RPMI7951 (cell line): ENCODE data around the gene KCTD3.

DNA sequence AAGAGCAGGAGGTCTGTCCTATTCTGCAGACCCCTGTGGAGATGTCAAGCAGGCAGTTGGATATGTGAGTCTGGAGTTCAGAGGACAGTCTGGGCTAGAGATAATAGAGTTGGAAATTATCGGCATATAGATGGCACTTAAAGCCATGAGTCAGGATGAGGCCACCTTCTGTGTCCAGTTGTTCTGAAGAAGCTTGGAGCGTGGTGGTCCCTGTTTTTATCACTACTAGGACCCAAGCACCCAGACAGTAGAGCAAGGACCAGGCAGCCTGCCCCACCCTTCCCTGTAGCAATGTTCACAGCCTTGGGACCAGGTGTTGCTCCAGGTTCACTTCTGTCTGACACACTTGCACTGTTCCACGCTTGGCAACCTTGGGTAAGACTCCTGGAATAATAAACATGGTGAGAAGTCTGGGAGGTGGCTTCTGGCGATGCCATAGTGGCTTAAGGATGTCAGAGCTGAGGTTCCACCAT, 7.3 kb upstream of the GARIN4 start:
- RAMPAGE, long total RNA, result no peak

DNA sequence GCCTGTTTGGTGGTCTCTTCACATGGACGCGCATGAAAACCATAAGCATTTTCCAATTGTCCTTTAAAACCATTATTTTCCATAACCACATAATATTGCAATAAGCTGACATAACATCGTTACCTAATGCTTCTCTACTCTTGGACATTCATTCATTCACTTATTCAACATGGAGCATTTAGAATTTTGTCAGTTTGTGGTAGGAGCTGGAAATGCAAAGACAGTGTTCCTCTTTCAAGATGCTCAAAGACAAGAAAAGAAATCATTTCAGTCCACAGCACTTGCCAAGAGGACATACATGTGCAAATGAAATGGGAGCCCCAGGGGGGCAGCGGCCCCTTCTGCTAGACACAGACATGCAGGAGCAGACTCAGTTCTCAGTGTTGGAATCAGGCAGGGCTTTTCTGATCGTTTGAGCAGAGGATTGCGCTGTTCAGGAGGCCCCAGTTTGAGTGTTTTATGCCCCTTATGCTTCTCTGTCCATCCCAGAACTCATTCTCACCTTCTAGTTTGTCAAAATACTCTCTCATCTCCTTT, 35.6 kb upstream of the VASH2 start:
- RAMPAGE, long total RNA, result no peak

DNA sequence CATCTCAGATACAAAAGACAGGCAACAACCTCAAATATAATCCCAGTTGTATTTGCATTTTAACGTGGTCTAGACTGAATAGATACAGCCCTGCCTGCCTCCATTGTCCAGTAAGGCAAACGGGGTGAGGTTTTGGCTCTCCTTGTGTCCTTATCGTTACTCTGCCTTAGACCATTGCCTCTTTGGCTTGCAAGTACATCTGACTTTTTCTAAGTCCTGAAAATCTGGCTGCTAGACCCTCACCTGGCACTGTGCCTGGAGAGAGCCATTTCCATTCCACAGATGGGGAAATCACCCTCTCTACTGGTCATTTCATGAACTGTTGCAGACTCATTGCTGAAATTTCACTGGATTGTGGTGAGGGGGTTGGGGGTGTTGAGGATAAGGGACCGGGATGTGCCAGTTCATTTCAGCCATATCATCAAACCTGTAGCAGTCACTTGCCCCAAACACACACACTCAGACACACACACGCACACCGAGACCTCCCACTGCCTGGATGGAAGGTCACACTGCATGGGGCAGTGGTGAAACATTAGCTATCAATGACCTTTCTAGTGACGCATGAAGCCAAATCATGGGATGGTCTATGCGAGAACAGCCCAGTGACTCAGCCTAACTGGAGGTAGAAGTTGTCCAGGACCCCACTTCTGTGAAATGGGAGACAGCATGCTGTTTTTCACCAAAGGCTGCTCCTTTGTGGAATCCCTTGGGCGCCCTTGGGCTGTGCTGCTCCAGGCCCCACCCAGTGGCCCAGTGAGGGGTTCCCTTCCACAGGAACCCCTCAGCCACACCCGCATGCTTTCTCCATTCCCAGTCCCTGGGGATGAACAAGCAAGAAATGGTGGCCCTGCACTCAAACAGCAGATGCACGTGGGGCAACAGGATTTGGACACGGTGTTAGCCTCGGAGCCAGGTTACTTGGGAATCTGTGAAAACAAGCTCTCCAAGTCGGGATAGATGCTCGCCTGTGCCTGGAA, 34.9 kb upstream of the VASH2 start:
- RAMPAGE, long total RNA, result no peak

GRCh38 chr1:213070320-213070851, 19.3 kb downstream of the RPS6KC1 start:
- RAMPAGE, long total RNA, result no peak

DNA sequence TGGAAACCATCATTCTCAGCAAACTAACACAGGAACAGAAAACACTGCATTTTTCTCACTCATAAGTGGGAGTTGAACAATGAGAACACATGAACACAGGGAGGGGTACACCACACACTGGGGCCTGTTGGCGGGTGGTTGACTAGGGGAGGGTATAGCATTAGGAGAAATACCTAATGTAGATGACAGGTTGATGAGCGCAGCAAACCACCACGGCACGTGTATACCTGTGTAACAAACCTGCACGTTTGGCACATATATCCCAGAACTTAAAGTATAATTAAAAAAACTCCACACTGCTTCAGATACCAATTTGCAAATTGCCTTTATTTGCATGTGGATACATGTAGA, 411.6 kb downstream of the RPS6KC1 start:
- RAMPAGE, long total RNA, result no peak

- RAMPAGE, long total RNA, result no peak
These were observed 82.4 kb upstream of the PROX1 start for GRCh38 chr1:213905387-213905732.

DNA sequence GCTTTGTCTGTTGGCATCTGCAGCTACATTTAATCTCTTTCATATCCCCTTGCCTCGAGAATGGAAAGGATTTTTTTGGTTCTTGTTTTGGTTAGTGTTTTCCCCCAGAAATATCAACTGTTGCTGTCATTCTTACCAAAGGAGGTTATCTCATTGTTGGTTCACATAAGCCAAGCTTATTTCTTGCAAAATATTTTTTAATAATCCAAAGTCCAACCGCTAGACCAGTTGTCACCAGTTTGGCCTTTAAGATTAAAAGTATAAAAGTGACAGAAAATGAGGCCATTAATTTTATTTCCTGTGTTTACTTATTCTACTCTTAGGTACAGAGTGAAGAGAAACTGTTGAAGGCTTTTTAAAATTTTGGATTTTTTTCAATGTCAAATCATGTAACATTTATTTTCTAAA, 66.4 kb upstream of the PROX1 start:
- RAMPAGE, long total RNA, result no peak

DNA sequence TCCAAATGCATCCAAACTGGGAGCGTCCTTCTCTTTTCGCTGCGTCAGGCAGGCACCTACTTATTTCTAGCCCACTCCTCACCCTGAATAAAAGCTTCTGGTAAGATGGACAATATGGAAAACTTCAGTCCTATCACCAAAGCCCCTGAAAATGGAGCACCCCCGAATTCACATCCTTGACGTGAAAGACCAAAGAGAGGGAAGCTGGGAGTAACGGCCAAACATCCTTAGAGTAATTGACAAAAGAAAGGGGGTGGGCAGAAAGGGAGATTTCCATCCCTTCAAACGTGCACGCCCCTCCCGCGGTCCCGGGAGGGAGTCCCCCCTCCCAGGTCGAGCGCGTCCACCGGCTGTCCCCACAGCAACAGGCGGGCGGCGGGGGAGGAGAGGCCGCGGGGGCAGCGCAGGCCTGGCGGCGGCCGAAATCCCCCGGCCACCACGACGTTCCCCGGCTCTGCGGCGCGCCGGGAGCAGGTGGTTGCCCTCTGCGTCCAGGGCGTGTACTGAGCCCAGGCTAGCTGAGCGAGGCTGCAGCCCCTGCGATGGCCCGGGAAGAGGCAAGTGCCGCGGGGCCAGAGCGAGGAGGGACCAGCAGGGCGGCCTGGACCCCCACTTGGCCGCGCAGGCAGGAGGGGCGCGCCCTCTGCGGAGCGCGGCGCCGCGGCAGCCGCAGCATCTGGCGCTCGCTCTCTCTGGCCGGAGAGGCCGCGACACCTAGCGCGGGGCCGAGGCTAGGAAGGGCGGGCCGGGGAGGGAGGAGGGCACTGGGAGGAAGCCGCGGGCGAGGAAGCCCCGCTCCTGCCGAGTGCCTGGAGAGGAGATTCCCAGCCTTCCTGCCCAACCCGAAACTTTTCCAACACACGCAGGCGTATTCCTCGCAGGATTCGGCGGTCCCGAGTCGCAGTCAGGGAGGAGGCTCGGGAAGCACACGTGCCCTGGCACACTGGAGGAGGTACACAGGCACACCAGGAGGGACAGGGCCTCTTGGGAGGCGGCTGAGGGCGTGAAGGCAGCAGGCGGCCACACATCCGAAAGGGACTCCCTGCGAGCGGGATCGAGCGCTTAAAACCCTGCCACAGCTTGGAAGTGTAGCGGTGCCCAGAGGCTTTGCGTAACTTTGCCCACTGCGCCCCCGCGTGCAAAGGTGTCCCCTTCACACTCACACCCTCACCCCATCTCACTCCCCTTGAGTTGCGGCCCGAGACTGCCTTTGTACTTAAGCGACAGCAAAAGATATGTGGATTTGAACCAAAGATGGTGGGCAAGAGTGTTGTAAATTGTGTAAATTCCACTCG, 5.0 kb upstream of the PROX1 start:
- RAMPAGE, long total RNA, result no peak

DNA sequence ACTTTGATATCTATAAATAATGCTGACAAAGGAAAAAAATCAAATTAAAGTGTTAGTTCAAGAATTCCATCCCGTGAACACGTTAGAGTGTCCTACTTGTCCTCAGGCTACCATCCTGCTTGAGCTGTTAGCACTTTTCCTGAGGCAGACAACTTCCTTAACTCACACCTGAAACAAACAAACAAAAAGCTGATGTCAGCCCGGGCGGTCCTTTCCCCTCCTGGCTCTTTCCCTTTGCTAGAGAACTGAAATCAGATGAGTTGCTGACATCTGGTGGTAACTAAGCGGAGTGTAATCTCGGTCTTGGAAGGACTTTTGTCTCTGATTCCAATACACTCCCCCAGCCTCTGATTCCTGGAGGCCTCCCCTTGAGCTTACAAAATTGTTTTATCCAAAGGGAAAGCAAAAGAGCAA, 135.3 kb downstream of the PROX1 start:
- RAMPAGE, long total RNA, result no peak

DNA sequence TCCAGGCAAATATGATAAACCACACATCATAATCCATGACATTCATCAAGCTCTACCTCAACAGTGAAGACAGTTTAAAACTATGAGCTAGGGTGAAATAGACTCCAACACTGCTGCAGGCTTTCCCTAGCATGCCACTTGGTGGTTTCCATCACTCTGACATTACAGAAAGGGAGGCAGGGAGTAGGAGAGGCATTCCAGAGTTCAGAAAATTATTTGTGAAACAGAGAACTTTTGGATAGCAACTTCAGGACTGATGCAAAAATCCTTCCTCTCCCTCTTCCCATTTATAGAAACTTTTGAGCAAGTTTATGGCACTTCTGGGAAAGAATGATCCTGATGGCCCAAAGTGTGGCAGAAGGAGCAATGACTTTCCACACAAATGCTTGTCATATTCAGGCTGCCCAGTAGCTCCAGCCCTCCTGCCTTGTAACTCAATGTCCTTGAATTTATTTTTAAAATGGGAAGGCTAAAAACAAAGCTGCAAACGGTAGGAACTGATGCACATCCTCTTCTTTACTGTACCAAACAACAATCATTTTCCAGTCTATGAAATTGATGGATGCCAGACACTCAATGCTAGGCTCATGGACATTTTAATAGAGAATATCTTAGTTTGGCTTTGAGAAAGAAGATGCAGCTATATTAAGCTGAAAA, 70.8 kb downstream of the SMYD2 start:
- RAMPAGE, long total RNA, result no peak

- RAMPAGE, long total RNA, result no peak
These were observed 77.2 kb upstream of the KCNK2 start for GRCh38 chr1:215005152-215005996.

- RAMPAGE, long total RNA, result no peak
These were observed at the start of gene KCTD3 for GRCh38 chr1:215566812-215567531. KCTD3 (plus strand) TSS chr1:215567304.

GRCh38 chr1:215586023-215586720, 19.1 kb downstream of the KCTD3 start:
- RAMPAGE, long total RNA, result no peak

DNA sequence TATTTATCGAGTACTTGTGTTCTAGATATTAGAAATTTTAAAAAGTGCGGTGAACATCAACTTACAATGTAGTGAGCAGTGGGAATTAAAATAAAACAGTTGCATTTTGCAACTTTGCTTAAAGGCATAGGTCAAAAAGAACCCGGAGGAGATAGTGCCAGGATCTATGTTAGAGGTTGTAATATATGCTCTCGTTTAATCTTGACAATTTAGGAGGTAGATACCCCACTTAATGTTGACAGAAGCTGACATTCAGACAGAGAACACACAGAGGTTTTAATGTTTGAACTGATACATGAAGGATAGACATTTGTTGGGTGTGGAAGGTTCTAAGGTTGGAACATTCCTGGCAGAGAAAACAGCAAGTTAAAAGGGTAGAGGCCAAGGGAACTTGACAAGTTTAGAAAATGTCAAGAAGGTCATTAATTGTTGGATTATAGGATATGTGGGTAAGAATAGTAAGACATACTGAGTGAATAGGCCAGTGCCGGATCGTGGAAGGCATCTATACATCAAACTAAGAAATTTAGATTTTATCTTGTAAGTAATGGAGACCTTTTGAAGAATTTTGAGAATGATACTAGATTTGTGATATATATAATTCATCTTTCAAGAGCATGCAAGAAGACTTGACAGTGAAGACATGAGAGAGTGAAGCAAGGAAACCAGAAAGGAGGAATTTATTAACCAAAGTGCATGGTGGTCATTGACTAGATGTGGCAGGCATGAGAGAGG, 42.0 kb downstream of the KCTD3 start:
- RAMPAGE, long total RNA, result no peak

DNA sequence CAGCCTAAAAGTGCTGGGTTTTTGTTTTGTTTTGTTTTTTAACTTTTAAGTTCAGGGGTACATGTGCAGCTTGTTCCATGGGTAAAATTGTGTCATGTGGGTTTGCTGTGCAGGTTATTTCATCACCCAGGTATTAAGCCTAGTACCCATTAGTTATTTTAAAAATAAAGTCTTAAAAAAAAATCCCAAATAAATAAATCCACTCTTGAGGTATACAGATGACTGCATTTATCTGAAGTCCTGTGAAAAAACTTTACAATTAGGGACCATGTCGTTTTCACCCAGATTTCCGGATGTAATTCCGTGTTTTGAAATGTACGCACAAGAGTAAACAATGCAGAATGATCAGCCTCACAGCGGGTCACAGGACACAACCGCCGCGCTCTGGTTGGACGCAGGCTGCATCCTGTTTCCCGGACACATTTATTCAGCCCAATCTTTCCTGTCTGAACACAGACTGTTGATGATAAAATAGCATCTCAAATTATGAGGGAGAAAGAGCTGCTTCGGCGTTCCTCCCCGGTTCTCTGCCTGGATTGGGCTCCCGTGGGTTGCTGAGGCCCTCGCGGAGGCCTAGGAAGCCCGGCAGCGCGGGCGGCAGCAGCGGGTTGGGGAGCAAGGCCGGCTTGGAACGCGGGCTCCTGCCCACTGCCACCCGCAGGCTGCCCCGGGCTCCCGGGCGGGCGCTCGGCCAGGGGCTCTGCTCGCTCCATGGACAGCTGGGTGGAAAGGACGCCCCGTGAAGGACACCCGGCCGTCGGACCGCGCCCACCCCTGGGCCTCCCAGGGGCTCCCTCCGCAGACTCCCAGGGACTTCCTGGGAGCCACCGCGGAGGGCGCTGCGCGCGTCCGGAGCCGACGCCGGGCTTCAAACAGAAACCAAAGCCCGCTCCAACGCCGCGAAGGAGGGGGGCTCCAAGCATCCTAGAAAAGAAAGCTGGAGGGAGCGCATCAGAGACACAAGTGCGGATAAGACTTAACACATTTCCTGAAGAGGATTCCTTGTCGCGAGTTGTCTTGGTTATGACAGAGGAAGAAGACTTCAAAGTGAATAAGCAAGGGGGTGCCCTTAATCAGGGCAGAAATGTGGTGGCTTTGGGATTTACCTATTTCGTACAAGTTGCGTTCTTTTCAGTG, 122.4 kb downstream of the ESRRG start:
- RAMPAGE, long total RNA, result no peak

- RAMPAGE, long total RNA, result no peak
These were observed 62.5 kb upstream of the ESRRG start for GRCh38 chr1:216785810-216786100.

DNA sequence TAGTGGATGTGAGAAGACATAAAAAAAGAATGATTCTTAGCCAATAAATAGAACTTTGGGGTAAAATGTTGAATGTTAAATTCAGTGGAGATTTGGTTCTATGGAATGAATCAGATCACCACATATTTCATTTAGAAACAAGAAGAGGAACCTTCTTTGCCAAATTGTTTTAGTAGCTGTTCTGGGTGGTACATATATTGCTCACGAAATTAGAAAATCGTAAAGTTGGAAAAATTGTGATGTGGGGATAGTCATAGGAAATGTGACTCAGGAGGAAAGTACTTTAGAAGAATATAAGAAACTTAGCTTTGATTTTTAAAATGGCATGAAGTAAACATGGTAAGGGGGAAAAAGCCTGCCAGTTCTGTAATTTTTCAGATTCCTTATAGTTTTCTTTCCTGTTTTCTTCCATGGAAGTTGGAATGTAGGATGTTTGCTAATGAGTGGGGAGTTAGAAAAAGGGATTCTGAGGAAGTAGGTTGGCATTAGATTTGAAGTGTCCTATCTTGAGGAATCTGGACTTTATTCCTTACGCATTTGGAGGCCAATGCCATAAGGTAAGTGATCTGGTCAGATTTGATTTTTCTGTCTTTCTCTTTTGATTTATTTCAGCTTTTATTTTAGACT, 27.5 kb downstream of the RRP15 start:
- RAMPAGE, long total RNA, result no peak

DNA sequence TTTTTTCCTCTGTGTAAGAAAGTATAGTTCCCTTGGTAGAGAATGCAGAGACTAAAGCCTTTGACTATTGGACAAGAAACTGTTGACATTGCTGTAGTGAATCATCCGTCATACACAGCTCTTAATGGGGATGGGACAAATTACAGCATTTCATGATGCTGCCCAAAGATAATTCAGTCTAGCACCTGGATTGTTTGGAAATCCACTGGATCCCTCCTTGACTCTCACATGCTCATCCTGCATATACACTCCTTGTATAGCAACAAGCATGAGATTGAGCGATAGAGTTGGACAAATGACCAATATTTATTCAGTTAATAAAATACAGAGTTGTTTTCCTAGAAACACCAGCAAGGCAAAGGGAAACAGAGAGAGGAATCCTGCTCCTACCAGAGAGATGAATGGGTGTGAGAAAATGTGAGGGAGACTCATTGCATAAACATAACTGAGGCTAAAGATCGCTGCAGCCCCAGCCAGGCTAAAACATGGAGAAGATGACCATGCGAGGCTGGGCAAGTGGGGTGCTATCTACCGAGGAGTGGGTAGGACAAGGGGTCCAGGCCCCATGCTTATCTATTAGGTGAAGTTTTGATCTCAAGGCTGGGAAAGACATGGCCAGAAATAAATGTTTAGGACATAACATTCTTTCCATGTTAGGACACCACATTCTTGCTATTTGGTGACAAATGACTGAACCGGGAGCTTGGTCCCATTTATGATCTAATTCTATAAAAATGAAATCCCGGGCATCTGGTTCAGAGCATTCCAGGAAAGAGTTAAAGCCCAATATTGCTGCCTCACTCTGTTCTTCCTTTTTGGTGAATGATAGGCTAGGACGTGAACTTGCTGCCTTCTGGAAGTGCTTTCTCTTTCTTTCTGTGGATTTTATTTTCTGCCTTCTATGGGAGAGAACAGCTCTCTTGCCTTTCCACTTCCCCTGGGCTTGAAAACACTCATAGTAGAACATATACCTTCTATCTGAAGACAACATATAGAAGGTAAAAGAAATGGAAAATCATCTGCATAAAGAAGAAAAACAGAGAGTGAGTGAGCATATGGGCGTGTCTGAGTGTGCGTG, 153.3 kb downstream of the TGFB2 start:
- RAMPAGE, long total RNA, result no peak

GRCh38 chr1:219189412-219189617, 15.6 kb downstream of the LYPLAL1 start:
- RAMPAGE, long total RNA, result no peak

DNA sequence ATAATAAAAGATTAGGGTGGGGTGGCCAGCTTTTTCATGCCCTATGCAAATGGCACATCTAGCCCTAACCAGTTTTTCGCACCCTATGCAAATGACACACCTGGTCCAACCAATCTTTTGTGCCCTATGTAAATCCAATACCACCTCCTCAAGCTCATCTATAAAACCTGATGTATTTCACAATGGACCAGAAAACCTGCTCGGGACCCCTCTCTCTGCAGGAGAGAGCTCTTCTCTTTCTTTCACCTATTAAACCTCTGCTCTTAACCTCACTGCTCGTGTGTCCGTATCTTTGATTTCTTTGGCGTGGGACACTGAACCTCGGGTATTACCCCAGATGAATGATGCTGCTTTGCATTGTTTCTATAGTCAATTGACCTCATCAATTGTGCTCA, 93.9 kb downstream of the SLC30A10 start:
- RAMPAGE, long total RNA, result no peak